Thyroid gland (tissue), 7 donors: ENCODE measurements around the genes PTGR1, PTBP3, HSDL2 and SLC31A2.

DNA sequence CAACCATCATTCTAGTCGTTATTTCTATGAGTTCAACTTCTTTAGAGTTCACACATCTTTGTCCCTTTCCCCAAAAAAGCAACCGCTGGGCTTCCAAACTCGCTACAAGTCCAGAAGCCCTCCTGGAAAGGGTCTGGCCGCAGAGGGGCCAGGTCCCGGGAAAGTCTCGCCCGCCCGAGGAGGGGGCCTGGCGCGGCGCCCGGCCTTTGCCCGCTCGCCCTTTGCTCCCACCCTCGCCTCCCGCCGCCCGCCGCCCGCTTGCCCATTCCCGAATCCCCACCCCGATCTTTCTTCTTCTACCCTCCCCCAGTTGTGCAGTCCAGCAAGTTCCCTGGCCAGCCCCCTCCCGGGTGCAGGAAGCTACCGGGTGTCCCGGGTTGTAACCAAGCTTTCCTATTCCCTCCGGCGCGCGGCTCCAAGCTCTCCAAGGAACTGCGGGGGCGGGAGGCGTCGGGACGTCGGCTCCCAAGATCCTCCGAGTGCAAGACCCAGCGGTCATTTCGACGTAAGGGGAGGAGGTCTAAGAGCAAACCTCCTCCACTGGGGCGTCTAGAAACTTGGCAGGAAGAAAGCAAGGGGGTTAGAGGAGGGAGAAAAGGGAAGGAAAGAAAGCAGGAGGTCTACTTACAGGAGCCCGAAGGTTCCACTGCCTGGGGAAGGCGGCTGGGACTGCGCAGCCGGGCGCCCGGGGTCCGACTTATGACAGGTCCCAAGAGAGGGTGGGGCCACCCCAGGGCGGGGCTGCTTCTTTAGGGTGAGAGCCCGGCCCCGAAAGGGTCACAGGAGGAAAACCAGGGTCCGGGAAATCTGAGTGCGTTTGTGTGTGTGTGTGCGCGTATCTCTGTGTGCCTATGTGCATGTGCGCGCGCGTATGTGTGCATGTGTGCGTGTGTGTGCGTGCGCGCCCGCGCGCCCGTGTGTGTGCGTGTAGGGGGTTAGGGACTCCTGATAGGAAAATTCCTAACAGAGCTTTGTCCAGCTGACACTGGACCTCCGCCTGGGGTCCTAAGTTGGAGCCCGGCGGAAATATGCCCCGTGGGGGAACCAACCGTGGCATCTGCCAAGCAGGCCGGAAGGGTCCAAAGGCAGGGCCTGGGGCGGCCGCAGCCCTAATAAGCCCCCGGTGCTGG lies at the start of gene PTGR1:
PTGR1 (minus strand) TSS at position 673 of the 1,130 bp plus-strand sequence.
- PRO-cap, 2 experiments, result peak in 2 of 2 experiments; most common plus-strand start position 427 of the sequence (in 1); most common minus-strand start position 426 of the sequence (in 2)
- RAMPAGE, long total RNA, 5 experiments, result start-site peak on the minus strand in 4 of 5 experiments, centred at positions 430 to 863 of the sequence, 5 to 149 reads per replicate

- PRO-cap, 2 experiments, result no peak in any of the 2 experiments
- RAMPAGE, long total RNA, 5 experiments, result no peak in any of the 5 experiments
Measured at GRCh38 chr9:111649352-111650025, 11.9 kb upstream of the GNG10 start.

DNA sequence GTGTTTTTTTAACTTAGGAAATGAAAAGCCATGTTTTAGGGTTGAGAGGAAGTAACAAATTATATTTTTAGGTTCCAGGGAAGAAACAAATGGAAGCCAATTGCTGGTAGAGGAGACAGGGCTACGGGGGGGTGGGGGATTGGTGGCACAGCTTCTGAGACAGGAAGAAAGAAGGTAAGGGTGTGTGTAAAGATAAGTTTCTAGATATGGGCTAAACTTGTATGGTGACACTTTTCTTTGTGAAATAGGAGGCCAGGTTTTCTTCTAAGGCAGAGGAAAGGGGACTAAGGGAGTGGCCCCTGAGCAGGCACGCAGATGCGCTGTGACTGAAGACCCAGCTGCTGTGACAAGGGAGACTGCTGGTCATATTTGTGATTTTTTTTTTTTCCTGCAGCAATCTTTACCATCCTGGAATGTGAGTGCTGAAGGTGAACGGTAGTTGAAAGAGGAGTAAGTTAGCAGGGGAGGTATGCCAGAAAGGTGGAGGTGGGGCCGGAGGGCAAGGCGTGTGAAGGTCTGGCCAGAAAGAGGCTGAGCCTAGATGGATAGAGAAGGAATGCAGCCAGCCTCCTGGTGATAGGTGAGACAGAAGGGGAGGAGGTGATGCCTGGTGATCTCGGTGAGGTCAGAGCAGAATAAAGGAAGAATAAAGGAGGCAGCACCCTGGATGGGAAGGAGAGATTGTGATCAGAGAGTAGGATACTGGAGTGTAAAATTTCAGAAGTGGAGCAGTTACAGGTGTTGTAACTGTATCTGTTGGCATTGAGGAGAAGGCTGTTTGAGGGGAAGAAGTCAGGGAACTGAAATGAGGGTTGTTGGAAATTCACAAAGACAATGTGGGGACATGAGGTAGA lies 1.7 kb downstream of the GNG10 start:
- PRO-cap, 2 experiments, result no peak in any of the 2 experiments
- RAMPAGE, long total RNA, 5 experiments, result no peak in any of the 5 experiments

- PRO-cap, 2 experiments, result no peak in any of the 2 experiments
- RAMPAGE, long total RNA, 5 experiments, result no peak in any of the 5 experiments
Measured at GRCh38 chr9:111935523-111936687, 39.3 kb downstream of the UGCG start.

DNA sequence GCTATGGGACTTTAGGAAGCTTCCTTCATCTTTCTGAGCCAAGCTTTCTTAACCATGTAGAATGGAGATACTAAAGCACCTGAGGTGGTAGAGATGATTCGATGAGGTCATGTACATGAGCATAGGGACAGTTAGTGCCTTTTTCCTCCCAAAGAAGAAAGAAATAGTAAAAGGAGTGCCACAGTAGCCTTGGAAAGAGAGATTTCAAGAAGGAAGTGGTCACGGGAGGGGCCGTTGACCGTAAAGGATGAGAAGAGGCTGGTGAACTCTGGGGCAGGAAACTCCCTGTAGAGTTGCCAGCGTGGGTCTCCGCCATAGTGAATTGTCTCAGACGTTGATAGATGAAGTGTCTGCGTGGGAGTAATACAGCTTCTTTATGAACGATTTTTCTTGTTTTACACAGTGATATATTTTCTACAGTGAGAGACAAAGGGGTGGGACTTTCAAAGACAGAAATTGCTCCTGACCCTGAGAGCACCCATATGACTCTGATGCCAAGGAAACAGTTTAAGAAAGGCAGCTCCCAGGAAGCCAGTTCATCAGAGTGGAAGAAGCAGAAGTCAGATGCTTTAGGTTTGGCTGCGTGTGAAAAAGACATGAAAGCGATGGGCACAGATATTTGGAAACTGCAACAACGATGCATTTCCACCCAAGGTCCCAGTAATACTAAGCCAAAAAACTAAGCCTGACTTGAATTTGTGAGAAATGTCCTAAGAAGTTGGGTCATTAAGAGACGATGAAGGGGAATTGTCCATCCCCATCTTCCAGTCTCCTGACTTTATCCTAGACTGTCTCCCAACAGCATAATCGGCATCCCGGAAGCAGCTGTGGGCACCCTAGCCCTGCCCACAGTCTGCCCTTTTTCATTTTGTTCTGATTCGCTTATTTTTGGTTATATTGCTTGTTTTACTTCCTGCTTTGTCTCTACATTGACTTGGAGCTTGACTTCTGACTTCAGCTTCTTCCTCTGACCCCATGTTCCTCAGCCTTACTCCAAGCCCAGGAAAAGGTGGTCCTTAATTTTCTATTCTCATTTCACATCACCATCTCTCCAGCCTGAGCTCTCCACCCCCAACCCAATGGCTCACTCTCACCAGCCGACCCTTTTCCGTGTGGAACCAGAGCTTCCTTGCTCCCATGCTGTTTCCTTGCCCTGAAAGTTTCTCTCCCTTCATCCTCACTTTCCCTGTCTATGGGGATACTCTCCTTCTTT lies 41.5 kb downstream of the UGCG start:
- PRO-cap, 2 experiments, result no peak in any of the 2 experiments
- RAMPAGE, long total RNA, 5 experiments, result no peak in any of the 5 experiments

DNA sequence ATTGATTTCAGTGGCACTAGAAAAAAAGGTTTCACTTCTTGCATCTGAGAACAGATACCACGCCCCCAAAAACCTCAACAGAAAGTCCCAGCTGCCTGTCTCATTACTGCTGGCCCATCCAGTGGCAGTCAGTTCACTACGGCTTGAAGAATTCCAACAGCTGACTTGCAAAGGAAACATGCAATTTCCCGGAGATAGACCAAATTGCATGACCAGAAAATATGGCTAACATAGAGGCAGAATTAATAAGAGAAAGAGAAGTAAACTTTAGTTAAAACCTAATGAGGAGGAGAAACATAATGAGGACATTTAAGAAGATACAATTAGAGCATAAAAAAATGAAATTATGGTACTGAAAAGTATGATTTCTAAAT lies 48.7 kb downstream of the UGCG start:
- PRO-cap, 2 experiments, result no peak in any of the 2 experiments
- RAMPAGE, long total RNA, 5 experiments, result no peak in any of the 5 experiments

DNA sequence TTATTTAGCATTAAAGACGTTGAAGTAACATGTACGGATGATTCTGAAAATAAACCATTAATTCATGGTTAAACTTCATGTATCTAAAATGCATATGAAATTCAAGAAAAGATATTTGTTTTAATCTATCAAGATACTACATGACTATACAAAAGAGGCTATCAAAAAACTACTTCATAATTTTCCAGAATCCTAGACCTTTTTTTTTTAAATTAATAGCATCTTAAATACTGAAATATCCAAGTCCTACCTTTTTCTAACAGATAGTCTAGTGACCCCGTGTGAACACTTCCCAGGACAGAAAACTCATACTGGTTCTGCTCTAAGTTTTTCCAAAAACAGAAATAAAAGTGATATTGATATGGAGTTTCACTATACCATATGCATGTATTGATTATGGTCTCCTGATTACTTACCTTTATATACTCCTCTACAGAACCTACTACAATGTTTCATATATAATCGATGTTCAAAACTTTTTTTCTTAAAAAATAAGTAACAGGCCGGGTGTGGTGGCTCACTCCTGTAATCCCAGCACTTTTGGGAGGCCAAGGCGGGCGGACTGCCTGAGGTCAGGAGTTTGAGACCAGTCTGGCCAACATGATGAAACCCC lies 24.3 kb downstream of the PTBP3 start:
- PRO-cap, 2 experiments, result no peak in any of the 2 experiments
- RAMPAGE, long total RNA, 5 experiments, result no peak in any of the 5 experiments

DNA sequence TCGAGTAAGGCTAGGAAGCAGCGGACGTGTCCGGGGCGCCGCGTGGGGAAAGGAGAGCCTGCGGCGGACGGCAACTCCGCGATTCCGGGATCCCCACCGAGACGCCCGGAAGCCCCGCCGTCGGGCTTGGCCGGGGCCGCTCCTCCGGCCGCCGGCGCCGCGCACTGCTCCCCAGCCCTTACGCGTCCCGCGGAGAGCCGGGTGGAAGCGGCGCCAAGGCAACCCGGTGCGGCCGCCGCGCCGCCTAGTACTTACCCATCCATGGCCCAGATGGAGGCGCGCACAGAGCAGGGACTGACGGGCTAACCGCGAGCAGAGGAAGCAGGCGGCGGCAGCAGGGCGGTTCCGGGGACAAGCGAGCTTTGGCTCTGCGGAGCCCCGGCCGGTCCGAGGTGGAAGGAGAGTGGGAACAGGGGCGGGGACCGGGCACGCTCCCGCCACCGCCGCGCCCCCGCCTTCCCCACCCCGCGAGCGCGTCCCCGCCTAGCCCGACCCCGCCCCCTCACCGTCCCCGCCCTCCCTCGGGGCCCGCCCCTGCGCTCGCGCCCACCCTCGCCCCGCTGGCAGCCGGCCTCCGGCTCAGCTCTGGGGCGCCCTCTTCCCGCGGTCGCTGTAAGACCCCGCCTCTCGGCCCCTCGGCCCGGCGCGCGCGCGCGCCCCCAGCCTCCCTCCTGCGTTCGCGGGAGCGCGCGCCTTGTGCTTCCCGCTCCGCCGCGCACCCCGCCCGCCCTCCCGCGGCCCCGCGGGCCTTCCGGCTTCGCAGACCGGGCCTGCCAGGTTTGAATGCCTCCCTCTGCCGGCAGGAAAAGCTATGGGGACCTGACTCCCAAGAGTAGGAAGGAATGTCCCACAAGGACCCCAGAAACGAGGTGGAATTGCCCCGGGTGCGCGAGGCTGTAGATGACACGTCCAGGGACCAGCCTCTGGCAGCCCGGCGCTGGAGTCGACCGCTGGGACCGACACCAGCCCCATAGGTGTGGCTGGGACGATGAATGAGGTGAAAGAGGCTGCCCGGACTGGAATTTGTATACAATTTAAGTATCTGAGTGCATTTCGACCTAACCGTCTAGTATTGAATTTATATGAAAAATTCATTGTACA lies at the start of gene PTBP3:
PTBP3 (minus strand) TSS at position 405 of the 1,101 bp plus-strand sequence.
- PRO-cap, 2 experiments, result peak in 2 of 2 experiments; most common plus-strand start position 776 of the sequence (in 2); most common minus-strand start position 364 of the sequence (in 2)
- RAMPAGE, long total RNA, 5 experiments, result start-site peak on the minus strand in 3 of 5 experiments, centred at positions 373 to 465 of the sequence, 247 to 326 reads per replicate

GRCh38 chr9:112379697-112380424 lies at the start of gene HSDL2:
TSS of gene HSDL2 (plus strand) at chr9:112380108.
- PRO-cap, 2 experiments, result peak in 2 of 2 experiments; most common plus-strand start chr9:112380108 (in 2); most common minus-strand start chr9:112379774 (in 2)
- RAMPAGE, long total RNA, 5 experiments, result start-site peak on the plus strand in 5 of 5 experiments, at chr9:112380061-112380138 at its widest, 202 to 2,423 reads per replicate

DNA sequence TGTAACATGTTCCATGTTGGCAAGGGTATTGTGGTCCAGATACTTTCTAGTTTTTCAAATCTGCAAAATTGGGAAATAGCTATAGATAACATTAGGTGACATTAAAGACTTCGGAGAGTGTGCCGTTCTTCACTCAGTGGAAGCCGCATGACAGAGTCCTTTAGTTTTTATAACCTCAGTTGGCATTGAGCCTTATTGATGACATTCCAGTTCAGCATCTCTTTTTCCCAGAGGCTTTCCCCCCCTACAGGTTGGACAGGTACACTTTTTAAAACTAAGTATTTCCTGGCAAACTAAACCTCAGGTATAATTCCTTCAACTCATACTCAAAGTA lies 58.8 kb downstream of the SLC46A2 start:
- PRO-cap, 2 experiments, result no peak in any of the 2 experiments
- RAMPAGE, long total RNA, 5 experiments, result no peak in any of the 5 experiments

DNA sequence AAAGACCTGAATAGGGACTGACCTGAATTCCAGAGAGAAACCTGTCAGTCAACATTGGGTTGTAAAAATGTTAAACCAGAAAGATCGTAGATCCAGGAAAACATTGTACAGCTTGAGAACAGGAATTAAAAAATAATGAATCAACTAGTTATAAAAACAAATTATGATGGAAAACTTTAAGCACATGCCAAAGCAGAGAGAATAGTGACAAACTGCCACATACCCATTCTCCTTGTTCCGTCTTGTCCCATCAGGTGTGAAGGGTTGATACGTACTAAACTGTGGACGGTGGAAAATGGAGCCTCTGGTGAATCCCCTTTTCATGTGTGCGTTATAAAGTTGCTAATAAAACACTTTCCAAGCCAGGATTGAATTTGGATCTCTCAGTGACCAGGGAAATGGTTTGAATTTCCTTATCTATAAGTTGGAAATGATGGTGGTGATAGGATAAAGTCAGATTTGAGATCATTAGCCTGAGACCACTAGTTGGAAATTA lies 50.8 kb downstream of the SLC46A2 start:
- PRO-cap, 2 experiments, result no peak in any of the 2 experiments
- RAMPAGE, long total RNA, 5 experiments, result no peak in any of the 5 experiments

GRCh38 chr9:113150513-113151367 lies at the start of gene SLC31A2:
TSS of gene SLC31A2 (plus strand) at chr9:113151007.
- PRO-cap, 2 experiments, result peak in 2 of 2 experiments; most common plus-strand start chr9:113151012 (in 2); most common minus-strand start chr9:113150782 (in 1)
- RAMPAGE, long total RNA, 5 experiments, result start-site peak on the plus strand in 4 of 5 experiments, at chr9:113150945-113151041 at its widest, 83 to 523 reads per replicate

DNA sequence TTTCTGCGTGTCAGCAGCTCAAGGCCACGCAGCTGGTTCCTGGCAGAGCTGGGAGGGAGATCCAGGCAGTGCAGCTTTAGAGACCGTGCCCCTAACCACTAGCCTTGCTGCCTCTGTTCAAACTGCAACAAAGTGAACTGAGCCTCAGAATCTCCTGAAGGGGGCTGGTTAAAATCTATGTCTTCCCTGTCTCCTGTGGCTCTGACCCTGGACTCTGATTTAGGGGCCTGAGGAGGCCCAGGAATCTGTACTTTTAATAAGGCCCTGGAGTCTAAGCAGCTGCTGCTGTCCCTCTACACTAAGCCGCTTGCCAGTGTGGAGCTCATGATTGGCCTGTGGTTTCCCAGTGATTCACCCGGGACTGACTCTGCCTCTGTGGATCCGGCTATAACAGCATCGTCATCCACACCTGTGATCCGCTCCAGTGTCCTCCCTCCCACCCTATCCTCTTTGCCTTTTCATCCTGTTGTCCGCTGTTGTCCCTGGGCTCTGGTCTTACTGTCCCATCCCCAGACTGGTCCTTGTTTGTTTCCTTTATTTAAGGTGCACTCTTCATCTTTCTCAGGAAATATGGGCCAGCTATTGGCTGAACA lies 3.6 kb downstream of the SLC31A2 start:
- PRO-cap, 2 experiments, result peak in 1 of 2 experiments; most common minus-strand start position 309 of the sequence (in 1)
- RAMPAGE, long total RNA, 5 experiments, result no peak in any of the 5 experiments

DNA sequence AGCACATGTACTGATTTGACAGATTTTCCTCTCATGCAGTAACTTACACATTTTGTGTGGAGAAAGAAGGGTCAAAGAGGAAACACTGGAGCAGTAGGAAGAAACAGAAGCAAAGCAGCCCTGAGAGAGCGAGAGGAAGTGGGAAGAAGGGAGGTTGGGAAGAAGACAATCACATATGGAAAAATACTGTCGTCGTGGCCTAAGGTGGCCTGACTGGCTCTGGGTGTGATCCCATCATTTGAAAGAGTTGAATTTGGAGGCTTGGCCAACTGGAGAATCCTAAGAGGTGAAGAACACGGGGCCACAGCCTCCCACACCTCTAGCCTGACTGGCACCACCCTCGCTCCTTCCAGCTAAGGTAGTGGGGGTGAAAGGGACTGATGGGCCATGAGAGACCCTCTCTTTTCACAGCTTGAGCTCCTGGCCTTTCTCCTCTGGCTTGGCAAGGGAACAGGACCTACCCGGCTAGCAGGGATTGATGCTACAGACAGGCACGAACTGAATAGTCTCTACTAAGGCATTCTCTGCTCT lies 15.7 kb downstream of the SLC31A2 start:
- PRO-cap, 2 experiments, result no peak in any of the 2 experiments
- RAMPAGE, long total RNA, 5 experiments, result no peak in any of the 5 experiments

DNA sequence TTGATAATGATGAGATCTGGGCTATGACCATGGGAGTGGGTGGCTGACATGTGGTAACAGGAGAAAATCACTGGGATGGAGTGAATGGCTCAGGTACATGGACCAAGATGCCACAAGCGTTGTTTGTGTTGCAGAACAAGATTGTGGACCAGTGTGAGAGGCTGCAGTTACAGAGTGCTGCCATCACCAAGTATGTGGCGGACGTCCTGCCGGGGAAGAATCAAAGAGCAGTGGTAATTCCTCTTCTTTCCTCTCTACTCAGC lies 4.7 kb downstream of the BSPRY start:
- PRO-cap, 2 experiments, result no peak in any of the 2 experiments
- RAMPAGE, long total RNA, 5 experiments, result no peak in any of the 5 experiments

DNA sequence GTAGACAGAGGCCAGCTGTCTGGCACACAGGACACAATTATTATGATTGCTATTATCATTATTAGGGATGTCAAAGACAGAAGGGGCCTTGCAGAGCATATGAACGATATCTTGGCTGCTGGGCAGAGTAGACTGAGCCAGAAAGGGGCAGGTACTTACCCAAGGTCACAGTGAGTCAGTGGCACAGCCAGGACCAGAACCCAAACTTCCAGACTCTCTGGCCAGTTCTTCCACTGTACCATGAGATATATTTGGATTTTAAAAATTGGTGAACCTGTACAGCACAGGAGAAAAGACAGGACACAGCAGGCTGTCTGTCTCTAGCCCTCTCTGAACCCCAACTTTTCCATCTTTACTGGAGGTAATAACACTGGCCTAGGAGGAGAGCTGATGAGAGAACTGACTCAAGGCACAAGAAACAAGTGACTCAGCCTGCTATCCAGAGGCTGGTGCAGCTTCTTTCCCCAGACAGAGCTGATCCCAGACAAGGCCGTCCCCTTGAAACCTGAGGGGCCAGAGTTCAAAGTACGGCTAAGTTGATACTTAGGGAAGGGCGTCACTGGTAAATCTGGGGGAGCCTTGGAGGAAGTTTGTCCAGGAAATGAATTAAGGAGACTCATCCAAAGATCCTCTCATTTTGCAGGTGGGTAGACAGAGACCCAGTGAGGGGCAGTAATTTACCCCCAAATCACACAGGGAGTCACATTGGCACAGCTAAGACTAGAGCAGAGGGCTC lies 1.3 kb downstream of the HDHD3 start:
- PRO-cap, 2 experiments, result no peak in any of the 2 experiments
- RAMPAGE, long total RNA, 5 experiments, result no peak in any of the 5 experiments

DNA sequence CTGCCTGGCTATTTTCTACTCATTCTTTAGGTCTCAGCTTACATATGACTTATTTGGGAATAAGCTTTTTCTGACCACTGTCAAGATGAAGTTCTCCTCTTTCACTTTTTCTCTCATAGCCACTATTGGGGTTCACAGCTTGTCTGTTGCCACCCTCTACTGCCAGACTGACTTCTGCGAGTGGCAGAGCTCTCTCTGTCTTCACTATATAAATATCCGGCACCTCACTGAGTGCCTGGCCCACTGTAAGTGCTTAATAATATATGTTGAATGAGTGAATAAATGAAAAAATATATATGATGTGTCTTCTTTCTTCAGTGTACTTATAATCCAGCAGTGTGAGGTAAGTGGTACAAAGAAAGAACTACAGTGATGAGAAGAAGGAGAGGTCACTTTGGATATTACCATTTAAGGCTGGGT lies 15.0 kb upstream of the RGS3 start:
- PRO-cap, 2 experiments, result no peak in any of the 2 experiments
- RAMPAGE, long total RNA, 5 experiments, result no peak in any of the 5 experiments

DNA sequence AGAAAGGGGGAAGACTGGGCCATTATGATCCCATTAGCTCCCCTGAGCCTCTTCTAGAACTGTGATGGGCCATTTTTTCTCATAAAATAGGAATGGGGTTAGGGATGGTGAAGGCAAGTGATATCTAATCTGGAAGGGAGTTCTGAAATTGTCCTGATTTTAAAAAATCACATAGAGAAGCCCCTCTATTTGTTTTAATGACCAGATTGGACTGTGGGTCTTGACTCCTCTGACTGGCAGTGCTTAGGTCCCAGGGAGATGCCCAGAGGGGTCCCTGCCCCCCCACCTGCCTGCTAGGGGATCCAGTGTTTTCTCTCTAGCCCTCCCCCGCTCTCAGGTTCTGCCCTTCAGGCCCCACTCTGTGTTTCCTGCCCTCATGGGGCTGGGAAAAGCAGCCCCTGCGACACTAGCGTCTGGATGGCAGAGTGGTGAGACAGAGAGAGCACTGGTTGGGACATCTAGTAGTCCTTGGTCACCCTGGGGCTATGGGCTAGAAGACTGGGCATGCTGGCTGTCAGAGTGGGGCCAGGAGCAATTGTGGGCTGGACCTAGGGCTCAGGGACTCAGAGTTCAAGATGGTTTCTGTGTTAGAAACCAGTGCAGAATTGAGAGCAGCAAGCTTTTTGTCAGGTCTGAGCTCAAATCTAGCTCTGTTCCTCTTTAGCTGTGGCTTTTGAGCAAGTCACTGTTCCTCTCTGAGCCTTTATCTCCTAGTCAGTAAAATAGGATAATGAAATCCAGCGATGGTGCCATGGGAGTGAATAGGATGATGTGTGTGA lies 38.8 kb downstream of the RGS3 start:
- PRO-cap, 2 experiments, result no peak in any of the 2 experiments
- RAMPAGE, long total RNA, 5 experiments, result no peak in any of the 5 experiments

DNA sequence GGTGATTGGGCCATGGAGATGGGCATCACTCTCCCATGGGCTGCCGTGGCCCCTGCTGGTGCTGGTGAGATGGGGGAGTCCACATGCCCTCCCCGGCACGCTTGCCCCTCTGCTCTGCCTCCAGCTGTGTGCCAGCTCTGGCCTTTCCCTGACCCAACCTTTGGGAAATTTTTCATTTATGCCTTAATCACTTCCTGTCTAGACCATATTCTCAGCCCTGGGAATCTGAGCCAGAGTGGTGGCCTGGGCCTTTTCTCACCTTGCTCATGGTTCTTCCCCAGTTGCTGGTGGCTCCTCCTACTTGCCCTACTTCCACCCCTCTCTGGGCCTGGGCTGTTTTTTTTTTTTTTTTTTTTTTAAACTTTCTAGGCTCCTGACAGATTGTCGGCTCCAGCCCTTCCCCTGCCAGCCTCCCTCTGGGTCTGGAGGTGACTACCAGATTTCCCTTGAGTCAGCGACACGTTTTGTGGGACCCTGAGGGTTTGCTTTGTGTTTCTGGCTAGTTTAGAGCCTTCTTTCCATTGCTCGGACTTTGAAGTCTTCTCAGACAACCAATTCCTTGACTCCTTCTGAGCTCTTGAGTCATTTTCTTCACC lies 56.8 kb downstream of the RGS3 start:
- PRO-cap, 2 experiments, result no peak in any of the 2 experiments
- RAMPAGE, long total RNA, 5 experiments, result no peak in any of the 5 experiments

GRCh38 chr9:113583216-113583611 lies 119.7 kb downstream of the RGS3 start:
- PRO-cap, 2 experiments, result no peak in any of the 2 experiments
- RAMPAGE, long total RNA, 5 experiments, result no peak in any of the 5 experiments